Colon Carcinoma Metastatic in the Lung (tissue), 2 donors: ENCODE results near the gene TACC2.

GRCh38 chr10:119281363-119281937, 74.1 kb downstream of the GRK5 start:
- PRO-cap, 2 experiments = no peak in any of the 2 experiments

DNA sequence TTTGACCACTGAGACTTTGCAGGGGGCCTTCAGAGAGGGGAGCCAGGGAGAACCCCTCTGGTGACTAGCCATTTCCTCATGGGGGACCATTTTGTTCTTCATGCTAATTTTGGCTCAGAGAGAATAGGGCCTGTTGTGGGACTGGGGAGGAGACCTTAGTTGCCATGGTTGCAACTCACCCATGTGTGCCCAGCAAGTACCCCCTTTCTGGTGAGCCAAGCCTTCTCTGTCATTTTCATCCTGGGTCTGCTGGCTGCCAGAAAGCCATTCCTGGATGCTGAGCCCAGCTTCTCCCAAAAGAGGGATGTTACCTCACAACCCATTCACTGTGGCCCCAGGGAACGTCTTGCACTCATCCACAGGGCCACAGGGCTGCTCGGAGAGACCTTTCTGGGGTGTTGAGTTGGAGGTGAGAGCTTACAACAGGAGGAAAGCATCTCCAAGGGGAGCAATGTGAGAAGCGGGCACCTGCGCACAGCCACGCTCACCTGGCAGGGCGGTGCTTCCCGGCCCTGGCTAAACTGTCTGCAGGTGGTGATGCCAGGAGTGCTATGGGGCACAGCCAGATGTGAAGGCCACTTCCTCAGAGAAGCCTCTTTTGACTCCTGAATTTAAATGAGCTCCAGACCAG, 121.0 kb downstream of the GRK5 start:
- PRO-cap, 2 experiments = no peak in any of the 2 experiments

DNA sequence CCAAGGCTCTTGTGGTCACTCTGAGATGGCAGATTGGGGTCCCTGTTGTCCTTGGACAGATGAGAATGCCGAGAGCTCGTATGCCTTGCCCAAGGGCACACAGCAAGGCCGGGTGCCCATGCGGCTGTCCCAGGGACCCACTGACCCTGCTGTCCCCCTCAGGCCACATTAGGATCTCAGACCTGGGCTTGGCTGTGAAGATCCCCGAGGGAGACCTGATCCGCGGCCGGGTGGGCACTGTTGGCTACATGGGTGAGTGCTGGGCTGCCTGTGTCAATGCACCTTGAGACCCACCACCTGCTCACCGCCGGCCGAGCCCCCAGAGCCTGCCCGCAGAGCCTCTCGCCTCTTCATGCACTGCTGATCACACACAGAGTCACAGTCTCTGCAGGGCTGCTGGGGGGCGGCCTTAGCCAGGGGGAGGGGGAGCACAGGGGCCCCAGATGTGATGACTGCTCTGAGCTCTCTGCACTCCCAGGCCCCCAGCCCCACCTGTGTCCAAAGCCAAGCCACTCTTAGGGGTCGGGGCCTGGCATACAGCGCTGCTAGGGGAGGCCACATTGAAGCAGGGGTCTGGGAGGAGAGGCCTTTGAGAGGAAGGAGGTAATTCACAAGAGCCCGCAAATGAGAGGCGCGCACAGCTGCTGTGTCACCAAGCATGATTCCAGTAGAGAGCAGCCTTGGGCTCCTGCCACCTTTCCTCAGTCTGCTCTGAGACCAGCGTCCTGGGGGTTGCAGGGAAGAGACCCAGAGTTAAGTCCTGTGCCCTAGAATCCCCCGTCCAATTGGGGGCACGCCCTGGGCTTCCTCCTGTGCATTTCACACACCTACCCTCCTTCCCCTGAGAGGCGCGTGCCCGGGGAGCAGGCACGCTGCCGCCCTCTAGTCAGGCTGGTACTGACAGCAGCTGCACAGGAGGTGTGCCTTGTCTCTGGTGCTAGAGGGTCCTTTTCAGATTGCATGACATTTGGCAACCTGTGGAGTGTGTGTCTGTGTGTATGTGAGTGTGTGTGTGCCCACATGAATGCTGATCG, 100.4 kb downstream of the RGS10 start:
- PRO-cap, 2 experiments = no peak in any of the 2 experiments

DNA sequence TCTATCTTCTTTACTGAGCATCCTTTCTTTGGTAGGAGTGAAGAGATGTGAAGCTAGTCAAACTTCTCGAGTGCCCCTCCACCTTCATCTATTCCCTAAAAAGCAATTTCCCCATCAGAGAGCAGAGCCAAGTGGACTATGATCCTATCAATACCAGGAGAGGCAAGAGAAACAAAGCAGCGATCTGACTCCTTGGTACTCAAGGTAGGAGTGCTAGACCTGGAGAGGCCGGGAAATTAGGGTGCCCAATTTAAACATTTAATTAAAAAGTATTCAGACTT, 1.7 kb downstream of the TIAL1 start:
- PRO-cap, 2 experiments = no peak in any of the 2 experiments

DNA sequence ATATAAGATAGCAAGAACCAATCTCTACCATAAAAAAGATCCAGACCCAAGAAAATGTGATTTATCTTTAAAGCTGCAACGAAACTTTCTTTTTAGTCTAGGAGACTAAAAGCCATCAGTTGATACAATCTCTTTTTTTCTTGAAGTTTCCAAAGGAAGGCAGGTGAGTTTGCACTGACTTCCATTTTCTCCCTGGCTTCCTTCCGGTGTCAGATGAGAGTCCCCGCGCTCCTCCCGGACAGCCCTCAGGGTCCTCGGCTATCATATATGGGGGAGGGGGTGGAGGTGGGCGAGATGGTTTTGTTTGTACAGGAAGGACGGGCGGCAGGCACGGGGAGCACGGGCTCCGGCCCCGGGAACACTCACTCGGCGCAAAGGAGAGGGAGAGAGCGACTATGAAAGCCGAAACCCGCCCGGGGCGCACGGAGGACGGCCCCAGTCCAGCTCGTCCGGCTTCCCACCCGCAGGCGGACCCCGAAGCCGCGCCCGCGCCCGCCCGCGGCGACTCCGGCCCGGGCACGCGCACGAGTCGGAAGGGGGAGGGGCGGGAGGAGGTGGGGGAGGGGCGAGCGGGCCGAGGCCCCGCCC, 349 bp upstream of the BAG3 start:
- PRO-cap, 2 experiments = peak in 2 of 2 experiments; most common plus-strand start position 303 of the sequence (in 2); most common minus-strand start position 190 of the sequence (in 1)

GRCh38 chr10:119657042-119657565, 5.9 kb downstream of the BAG3 start:
- PRO-cap, 2 experiments = no peak in any of the 2 experiments

DNA sequence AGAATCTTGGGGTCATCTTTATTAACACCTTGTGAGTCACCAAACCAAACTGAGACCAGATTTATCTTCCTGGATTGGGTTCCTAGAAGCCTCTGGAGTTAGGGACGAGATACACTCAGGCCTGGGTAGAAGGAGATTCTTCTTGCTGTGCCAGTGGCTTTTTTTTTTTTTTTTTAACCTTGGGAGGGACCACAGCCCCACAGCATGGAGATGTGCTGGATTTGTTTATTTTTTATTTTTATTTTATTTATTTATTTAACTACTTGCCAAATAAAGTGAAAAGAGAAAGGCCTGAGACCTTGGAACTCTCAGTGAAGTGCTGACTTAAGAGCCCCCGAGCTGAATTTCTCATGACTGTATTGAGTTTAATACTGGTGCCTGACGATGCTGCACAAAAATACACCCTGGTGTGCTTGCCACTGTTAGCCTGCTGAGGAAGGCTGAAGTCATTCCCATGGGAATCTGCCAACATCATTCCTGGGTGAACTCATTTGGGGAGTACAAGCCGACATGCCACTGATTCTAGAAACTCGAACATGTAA, 27.4 kb downstream of the BAG3 start:
- PRO-cap, 2 experiments = no peak in any of the 2 experiments

DNA sequence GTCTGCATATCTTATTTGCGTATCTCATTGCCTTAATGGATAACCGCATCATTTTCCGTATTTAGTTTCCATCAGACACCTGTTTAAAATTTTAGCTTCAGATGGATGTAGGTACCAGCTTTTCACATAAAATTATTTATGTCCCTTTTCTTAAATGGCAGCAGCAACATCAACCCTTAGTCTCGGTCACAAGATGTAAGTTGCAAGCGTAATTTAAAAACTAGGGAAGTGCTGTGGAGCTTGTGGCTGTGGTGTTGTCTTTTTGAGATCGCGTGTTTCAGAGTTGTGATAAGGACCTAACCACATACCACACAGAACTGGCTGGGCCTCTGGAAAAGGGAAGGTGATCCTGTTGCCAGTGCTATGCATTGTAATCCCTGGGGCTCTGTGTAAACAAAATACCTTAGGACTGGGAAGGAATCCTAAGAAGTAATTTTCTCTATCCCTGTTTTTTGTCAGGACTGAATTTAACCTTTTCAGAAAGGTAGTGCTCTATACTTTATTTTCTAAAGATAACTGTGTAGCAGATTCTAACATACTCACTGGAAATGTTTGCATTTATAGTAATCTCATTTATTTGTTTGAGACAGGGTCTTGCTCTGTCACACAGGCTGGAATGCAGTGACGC, 60.2 kb downstream of the INPP5F start:
- PRO-cap, 2 experiments = no peak in any of the 2 experiments

DNA sequence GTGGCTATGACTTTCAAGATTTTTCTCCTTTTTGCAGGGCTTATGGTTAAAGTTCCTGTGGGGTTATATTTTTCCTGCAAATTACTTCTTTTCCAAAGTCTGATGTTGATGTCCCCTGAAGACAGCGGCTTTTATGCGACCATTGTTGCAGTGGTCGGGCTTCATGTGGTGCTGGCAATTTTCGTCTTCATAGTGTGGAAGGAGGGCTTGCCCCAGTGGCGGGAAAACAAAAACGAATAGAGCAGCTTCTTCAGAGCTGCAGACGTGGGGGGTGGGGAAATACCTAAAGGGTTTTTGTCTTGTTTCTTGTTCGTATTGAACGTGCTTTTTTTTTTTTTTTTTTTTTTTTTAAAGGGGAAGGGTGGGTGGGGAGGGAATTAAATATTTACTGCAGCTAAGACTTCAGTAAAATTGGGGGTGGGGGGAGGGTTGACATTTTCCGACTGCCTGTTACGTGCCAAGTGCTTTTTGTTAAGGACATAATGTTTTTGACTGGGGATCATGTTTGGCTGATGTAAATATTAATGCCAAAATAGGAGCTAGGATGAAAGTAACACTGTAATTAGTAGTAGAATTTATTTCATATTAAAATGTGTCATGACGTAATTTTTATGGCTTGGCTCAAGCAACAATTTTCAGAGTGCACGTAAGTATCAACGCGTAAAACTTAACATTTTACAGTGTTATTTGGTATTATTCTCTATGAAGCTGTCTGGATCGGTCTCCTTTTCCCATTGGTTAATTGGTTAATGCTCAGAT, 53.6 kb downstream of the MCMBP start:
- PRO-cap, 2 experiments = no peak in any of the 2 experiments

GRCh38 chr10:119849333-119849879, 23.2 kb downstream of the MCMBP start:
- PRO-cap, 2 experiments = no peak in any of the 2 experiments

- PRO-cap, 2 experiments = no peak in any of the 2 experiments
Measured at GRCh38 chr10:120945872-120946435, 94.8 kb downstream of the WDR11 start.

- PRO-cap, 2 experiments = no peak in any of the 2 experiments
Measured at GRCh38 chr10:120949429-120949996, 98.4 kb downstream of the WDR11 start.

GRCh38 chr10:121158723-121159253, 307.6 kb downstream of the WDR11 start:
- PRO-cap, 2 experiments = peak in 1 of 2 experiments; most common minus-strand start chr10:121158991 (in 1)

DNA sequence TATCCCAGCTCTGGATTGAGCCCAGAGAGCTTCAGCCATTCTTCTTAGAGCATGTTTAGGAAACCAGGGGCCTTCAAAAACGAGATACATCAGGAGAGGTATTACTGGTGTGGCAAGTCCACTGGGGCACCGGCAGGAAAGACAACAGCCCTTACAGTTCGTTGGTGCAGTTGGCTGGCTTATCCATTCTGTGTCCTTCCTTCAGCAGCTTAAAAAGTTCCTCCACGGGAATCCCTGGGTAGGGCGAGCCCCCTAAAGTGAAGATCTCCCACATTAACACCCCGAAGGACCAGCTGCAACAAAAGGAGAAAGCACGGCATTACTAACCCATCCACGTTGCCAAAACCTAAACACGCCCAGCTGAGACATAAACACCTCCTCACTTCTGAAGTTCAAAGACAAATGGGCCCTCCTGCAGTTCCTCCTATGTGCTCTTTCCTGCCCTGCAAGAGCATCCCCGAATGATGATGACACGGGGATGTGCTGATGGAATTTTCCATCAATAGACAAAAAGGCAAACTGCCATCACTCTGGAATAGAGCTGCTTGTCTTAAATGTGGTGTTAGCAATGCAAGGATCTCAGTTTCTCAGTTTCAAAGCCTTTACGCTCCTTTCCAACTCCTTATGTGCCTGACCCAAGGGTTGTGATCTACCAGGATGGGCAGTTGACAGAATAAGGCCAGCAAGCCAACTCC, 112.9 kb downstream of the FGFR2 start:
- PRO-cap, 2 experiments = no peak in any of the 2 experiments

GRCh38 chr10:121526488-121527266, 71.6 kb downstream of the FGFR2 start:
- PRO-cap, 2 experiments = no peak in any of the 2 experiments

- PRO-cap, 2 experiments = no peak in any of the 2 experiments
Measured at GRCh38 chr10:121530853-121531720, 67.2 kb downstream of the FGFR2 start.

- PRO-cap, 2 experiments = no peak in any of the 2 experiments
Measured at GRCh38 chr10:121597014-121597686, 1.1 kb downstream of the FGFR2 start.

DNA sequence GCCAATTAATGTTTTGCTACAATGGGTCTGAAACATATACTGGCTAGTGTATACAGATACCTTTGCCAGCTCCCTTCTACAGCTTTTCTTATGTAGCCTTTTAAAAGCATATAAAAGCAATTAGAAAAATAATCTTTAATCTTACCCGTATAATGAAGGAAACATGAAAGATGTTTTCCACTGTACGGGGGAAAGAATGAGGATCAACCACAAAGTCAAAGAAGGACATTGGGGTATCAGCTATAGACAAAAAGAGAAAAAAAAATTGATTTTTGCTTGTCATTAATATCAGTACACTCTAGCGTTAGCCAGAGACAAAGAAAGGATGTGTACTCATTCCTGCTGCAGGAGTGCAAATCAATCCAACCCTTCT, 13.8 kb downstream of the NSMCE4A start:
- PRO-cap, 2 experiments = no peak in any of the 2 experiments

DNA sequence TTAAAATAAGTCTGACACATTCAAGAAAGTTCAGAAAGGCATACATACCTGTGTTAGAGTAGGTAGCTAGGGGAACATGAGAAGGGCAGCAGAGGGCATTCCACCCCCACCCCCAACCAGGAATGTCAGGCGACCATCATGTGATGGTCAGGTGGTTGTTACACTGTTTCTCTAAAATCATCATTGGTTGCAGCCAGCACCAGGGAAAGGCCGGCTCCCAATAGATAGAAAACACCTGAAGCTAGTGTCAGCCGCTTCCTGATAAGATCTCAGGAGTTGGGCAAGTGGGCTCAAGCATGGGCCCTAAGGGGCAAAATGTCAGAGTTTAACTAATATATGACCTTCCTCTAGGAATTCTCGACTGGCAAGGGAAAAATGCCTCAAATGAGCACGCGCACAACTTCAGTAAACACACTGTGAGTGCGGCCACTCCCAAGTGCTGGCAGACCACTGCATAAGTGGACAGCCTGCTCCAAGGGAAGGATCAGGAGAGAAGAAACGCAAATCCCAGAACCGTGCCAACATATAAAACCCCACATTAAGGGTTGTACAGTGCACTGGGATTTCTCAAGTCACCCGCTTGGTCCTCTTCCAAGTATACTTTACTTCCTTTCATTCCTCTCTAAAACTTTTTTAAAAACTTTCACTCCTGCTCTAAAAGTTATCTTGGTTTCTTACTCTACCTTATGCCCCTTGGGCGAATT, at the start of gene TACC2:
Gene TACC2 (plus strand): TSS at position 455 of the 704 bp plus-strand sequence.
- PRO-cap, 2 experiments = no peak in any of the 2 experiments

DNA sequence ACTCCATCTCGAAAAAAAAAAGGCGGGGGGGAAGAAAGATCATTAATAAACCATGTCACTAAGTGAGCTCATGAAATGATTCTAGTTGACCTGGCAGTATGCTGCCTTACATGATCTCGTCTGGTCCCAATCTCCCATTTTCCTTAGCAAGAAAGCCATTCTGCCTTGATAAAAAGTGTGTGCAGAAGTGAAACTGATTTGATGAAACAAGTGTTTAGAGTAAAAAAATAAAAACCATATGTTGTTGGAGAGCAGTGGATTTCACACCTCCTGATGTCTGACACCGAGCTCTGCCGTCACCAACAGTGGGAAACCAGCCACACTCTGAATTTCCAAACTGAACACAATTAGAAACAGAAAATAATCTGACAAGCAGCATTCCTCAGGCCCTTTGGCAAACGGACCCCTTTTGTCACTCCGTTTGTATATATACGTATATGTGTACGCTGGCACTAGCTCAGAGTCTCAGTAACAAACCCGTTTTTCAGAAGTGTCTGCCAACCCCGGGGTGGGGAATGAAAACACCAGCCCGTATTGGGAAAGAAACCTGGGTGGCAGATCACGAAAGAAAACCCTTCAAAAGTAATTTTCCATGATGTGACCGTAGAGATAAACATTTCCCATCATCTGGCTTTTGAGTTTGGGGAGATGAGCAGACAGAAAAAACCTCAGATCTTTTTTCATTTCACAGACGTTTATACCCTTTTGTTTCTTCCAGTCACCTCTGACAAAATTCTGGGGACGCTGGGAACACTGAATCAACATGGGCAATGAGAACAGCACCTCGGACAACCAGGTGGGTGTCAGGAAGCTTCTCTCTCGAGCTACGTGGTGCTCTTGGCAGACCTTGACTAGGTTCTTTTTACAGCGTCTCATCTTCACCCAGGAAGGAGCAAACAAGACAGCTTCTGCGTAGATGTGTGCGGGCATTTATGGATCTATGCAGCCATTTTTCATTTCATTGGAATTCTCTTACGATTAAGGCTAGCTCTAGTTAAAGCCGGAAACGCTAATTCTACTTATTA, 32.6 kb downstream of the TACC2 start:
- PRO-cap, 2 experiments = no peak in any of the 2 experiments